HT-29 (cell line): ENCODE measurements around a stretch of chr11.

GRCh38 chr11:129013921-129014728, 71.5 kb upstream of the TP53AIP1 start:
- RAMPAGE, long total RNA, result no peak

- RAMPAGE, long total RNA, result no peak
Measured at GRCh38 chr11:129315581-129316542, 59.8 kb upstream of the BARX2 start.

DNA sequence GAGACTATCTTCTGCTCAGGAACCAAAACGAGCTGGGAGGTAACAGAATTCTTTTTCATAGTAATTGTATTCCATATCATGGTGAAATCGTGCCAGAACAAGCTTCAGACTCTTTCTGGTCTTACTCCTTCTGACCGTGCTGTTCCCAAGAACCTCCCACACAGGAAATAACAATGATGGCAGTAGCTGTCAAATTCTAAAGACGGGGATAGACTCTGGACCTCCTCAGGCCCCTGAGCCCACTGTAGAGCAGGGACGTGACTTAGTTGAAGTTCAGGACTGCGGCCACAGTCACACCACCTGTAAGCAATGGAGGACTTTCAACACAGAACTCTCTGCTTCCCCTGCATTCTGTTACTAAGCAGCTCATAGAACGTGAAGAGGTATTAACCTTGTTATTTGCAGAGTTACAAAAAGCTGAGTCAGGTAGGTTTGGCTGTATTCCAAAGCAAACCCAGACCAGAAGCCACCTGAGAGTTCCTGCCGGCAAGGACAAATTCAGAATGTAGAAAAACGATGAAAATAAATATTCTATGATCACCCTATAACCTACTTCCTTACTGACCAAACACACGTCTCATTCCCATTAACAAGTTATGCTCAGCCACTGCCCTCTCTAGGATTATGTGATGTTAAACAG, 12.7 kb downstream of the TMEM45B start:
- RAMPAGE, long total RNA, result no peak

- RAMPAGE, long total RNA, result no peak
Measured at GRCh38 chr11:130072142-130072610, 2.5 kb downstream of the APLP2 start.

GRCh38 chr11:130120470-130120996, 39.0 kb upstream of the ST14 start:
- RAMPAGE, long total RNA, result no peak

- RAMPAGE, long total RNA, result no peak
Measured at GRCh38 chr11:130129931-130130393, 29.6 kb upstream of the ST14 start.

- RAMPAGE, long total RNA, result no peak
Measured at GRCh38 chr11:130179259-130179847, 19.8 kb downstream of the ST14 start.

- RAMPAGE, long total RNA, result no peak
Measured at GRCh38 chr11:130388880-130389279, 39.5 kb downstream of the ADAMTS8 start.

DNA sequence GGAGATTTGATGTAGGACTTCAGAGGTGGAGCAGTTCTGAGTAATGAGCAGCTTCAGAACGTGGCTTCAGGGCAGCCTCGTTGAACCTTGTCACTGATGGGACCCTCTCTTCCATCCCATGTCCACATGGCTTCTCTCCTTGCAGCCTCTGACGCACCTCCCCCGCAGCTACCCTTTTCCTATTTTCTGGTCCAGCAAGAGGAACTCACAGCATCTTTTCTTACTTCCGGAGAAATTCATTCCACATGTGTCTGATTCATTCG, 27.8 kb downstream of the ADAMTS8 start:
- RAMPAGE, long total RNA, result no peak

DNA sequence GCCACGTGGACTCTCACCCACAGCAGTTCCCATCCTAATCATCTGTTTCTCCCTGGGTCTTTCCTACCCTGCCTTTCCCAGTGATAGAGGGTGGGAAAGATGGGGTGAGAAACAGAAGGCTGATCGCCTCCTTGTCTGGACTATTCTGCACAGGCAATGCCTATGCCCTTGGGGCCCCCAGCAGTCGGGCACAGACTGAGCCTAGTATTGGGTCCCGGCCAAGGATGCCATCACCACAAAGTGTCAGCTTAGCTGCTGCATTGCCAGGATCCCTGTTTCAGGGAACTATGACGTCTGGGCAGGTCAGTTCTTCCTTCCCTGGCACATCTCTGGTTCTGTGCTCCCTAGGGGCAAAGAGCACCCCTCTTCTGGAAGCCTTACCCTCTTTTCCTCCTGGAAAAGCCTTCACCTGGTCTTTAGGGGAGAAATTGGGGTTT, 2.2 kb downstream of the ADAMTS8 start:
- RAMPAGE, long total RNA, result no peak

DNA sequence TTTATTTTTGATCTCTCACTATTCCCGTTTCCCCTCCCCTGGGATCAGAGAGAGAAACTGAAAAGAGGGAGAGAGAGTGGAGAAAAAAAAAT, 103 bp upstream of the ADAMTS8 start:
- RAMPAGE, long total RNA, result no peak

- RAMPAGE, long total RNA, result no peak
Measured at GRCh38 chr11:130478142-130478992, 29.9 kb downstream of the ADAMTS15 start.

DNA sequence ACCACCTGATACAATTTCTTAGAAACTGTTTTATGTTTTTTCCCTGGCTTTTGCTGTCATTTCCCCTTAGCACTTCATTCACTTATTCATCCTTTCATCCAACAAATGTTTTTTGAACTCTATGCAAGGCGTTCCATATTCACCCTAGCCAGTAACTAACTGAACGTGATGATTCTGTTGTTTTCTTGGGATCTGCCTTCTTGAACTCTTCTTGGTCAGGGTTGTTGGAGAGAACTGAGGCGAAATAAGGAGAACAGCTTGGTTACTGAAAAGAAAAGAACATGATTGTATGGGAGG, 135.1 kb downstream of the ADAMTS15 start:
- RAMPAGE, long total RNA, result no peak

DNA sequence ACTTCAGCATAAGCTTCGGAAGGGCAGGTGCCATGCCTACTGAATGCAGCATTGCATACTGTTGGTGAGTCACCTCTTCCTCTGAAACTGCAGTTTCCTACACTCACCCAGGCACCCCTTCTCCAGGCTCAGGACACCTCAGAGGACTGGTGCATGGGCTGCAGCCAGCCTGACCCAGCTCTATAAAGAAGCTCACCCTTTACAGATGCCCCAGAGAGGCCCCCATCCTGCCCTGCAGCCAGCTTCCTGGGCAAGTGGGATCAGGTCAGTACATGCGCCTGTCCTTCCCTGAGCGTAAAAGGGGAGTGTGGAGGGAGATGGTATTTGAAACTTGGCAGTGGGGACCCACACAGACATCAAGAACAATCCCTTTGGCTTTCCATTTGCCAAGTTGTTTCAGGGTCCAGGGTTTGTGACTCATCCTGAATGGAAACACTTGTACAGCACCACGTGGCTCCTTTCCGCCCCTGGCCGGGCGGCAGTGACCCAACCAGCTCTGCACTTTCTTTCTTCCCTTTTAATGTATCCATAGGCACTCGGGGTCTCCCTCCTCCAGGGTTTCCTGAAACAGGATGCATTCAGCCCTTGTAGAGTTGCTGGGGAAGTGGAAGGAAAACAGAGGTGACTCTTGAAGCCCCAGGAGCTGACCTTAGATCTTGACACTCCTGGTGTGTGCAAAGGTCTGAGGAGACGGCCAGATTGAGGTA, 190.1 kb downstream of the SNX19 start:
- RAMPAGE, long total RNA, result no peak

DNA sequence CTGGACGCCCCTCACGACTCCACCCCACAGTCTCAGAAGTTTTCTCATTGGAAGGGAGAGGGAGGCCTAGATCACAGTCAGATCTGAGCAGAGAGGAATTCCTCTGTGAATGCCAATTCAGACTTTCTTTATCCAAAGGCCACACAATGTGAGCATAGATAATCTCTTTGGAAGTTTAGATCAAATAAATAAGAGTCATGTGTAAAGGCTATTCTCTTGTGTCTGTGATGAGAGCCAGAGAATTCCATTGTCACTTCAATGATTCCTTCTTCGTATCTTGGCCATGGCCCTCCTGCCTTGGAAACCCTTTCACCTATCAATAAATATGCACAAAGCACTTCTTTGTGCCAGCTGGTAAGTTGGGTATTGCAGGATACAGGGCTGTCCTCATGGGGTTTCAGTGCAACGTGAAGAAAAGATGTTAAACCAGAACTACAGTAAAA, 142.9 kb downstream of the SNX19 start:
- RAMPAGE, long total RNA, result no peak

GRCh38 chr11:130896948-130898459, 18.8 kb downstream of the SNX19 start:
- RAMPAGE, long total RNA, result no peak

GRCh38 chr11:131253847-131254332, 116.5 kb upstream of the NTM start:
- RAMPAGE, long total RNA, result no peak

DNA sequence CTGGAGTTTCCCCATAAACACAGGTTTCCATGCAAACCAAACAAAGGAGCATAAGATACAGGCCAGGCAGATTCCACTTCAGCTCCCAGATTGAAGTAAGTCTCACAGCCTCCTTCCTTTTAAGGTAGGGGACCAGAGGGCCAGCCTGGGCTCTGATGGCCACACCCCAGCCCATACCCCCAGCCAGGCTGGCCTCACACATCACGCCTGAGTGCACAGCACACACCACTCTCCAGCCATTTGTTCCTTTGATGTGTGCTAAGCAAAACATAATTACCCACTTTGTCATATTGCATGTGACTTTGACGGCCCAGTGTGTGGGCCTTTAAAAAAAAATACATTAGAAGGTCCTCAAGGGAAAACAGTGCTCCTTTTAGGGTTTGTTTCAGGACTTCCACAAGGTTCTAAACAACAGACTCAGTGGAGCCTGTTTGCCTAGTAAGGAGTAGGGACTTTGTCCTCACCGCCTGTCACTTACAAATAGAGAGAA, 518.8 kb downstream of the NTM start:
- RAMPAGE, long total RNA, result no peak

GRCh38 chr11:132632697-132633306, 899.5 kb downstream of the OPCML start:
- RAMPAGE, long total RNA, result no peak

- RAMPAGE, long total RNA, result no peak
Measured at GRCh38 chr11:132914751-132915042, 617.6 kb downstream of the OPCML start.